Upper lobe of left lung (tissue), 5 donors: ENCODE measurements around a stretch of chr14.

GRCh38 chr14:60515309-60516041, 6.5 kb downstream of the SIX6 start:
- PRO-cap, 2 experiments = no peak in any of the 2 experiments
- RAMPAGE, long total RNA, 4 experiments = no peak in any of the 4 experiments

DNA sequence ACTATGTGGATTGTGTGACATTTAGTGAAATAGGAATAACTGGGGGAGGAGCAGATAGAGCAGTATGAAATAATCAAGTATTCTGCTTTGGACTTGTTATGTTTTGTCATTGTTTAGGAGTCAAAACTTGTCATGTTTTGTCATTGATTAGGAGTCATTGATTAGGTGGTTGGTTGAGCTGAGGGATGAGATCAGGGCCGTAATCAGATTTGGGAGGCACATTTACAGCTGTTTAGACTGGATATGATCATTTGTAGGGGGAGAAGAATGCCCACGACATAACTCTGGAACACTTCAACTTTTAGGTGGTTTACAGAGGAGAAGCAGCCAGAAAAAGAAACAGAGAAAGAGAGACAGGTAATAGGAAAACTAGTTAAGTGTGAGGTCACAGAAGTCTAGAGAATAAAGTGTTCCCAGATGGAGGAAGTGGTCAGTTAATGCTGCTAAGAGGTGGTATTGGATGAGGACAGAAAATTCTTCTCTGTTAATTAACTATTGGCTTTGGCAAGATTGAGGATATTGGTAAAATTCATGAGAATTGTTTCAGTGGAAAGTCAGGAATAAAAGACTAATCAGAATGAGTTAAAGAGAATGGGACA, 40.3 kb downstream of the MNAT1 start:
- PRO-cap, 2 experiments = no peak in any of the 2 experiments
- RAMPAGE, long total RNA, 4 experiments = no peak in any of the 4 experiments

- PRO-cap, 2 experiments = no peak in any of the 2 experiments
- RAMPAGE, long total RNA, 4 experiments = start-site peak on the plus strand in 1 of 4 experiments, at chr14:60776029-60776063 at its widest, 5 reads per replicate
These were observed 41.2 kb downstream of the MNAT1 start for GRCh38 chr14:60775616-60776360.

GRCh38 chr14:60813027-60813615, 78.6 kb downstream of the MNAT1 start:
- PRO-cap, 2 experiments = no peak in any of the 2 experiments
- RAMPAGE, long total RNA, 4 experiments = no peak in any of the 4 experiments

GRCh38 chr14:60905832-60906532, 74.9 kb downstream of the TRMT5 start:
- PRO-cap, 2 experiments = no peak in any of the 2 experiments
- RAMPAGE, long total RNA, 4 experiments = start-site peak on the plus strand in 1 of 4 experiments, at chr14:60906080-60906411 at its widest, 5 to 6 reads per replicate

DNA sequence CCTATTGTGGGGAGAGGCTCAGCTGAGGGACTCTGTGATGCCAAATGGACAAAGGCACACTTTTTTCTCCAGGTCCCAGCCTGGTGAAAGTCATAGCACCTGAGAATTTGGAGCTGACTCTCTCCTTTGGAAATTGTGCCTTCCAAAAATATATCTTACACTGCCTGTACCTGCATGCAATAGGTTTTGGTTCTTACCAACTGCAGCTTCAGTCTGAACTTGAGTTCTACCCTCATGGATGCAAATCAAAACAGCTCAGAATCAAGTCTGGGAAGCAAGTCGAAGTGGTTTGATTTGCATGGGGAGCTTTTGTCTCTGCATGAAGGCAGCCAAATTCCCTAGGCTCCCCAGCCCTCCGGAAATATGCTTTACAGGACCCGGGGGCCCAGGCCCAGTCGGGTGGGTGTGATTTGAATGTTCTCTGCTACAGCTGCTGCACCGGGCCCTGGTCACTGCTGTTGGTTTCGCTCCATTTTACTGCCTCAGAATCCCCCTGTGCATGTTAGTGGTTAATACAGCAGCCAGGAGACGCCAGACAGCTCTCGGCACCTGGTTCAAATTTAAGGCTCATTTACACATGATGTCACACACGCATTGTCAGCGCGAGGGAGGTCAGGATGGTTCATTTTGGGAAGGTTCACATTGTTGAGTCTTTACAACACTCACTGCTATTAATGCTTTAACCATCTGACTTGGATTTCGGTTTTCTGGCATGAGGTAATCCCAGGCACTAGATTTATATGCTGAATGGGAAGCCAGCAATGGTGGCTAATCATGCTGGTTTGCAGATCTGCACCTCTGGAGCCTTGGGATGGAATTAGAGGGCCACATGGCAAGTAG, 99.5 kb downstream of the SLC38A6 start:
- PRO-cap, 2 experiments = no peak in any of the 2 experiments
- RAMPAGE, long total RNA, 4 experiments = no peak in any of the 4 experiments

DNA sequence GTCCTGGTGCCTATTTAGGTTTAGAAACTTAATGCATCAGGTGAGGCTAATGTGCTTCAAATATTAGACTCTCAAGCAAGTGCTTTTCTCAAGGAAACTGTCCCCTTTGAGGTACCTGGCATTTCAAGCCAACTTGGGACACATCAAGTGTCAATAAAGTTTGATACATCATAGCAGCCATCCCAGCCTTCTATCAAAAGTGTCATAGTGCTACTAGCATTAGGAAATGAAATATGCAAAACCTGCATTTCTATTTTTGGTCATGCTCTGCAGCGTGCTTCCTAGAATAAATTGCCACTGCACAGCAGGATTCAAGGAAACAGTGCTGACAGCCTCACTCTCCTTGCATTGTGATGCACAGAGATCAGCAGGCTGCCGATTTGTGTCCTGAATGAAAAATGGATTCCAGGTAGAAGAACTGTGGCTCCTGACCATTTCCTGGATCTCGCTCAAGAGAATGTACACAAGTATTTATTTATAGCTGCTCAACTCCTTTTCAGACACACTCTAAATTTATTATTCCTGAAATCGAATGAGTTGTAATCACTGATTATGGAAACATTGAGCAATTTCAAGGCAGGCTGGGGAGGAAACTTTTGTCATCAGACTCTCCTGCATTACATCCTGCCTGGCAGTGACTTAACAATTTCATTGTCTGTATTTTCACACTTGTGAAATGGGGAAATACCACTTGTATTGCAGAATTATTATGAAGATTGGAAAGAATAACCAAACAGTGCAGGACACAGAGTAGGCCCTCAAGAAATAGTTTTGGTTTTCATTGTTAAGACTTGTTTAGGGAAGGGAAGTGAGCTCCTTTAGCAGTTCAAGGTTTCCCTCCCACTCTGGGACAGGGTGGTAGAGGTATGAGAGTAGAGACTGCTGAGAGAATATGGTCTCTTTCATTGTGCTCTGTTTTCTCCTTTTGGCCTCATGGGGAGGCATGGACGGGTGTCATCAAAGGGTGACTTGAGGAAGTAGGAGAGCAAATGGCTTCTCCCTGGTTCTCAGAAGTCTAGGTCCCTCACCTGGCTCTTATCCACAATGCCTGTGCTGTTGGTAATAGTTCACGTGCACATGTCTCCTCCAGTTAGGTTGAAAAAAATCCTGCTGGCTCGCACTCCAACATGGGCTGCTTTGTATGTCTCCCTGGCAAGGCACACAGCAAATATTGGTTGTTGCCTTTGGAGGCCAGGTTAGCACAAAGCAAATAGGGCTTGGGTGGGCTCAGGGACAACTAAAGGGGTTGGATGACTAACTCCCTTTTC, 121.1 kb downstream of the SLC38A6 start:
- PRO-cap, 2 experiments = no peak in any of the 2 experiments
- RAMPAGE, long total RNA, 4 experiments = no peak in any of the 4 experiments

- PRO-cap, 2 experiments = no peak in any of the 2 experiments
- RAMPAGE, long total RNA, 4 experiments = no peak in any of the 4 experiments
These were observed 1.8 kb downstream of the TMEM30B start for GRCh38 chr14:61279280-61279865.

- PRO-cap, 2 experiments = no peak in any of the 2 experiments
- RAMPAGE, long total RNA, 4 experiments = no peak in any of the 4 experiments
These were observed 11.2 kb downstream of the PRKCH start for GRCh38 chr14:61332415-61333147.

- PRO-cap, 2 experiments = no peak in any of the 2 experiments
- RAMPAGE, long total RNA, 4 experiments = no peak in any of the 4 experiments
These were observed 16.4 kb downstream of the PRKCH start for GRCh38 chr14:61337719-61338311.

- PRO-cap, 2 experiments = no peak in any of the 2 experiments
- RAMPAGE, long total RNA, 4 experiments = no peak in any of the 4 experiments
These were observed 22.7 kb downstream of the PRKCH start for GRCh38 chr14:61343790-61344731.

DNA sequence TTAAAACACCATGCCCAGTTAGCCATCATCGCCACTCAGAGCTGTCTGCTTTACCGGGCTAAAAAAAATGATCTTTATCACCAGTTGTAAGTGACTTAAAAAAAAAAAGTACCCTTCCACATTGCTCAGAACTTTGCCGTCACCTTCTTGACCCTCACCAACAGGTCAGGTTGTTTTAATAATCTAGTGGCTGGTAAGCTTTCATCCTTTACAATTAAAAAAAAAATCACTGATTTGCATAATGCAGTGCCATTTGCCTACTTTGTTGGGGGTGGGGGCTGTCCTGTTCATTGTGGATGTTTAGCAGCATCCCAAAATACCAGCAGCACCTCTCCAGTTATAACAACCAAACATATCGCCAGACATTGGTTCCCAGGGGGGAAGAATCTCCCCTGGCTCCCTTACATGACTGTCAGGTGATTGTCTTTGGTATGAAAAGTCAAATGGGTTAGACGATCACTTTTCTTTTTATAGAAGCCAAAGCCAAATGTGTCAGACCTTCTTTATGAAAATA, 150.1 kb downstream of the PRKCH start:
- PRO-cap, 2 experiments = no peak in any of the 2 experiments
- RAMPAGE, long total RNA, 4 experiments = no peak in any of the 4 experiments

DNA sequence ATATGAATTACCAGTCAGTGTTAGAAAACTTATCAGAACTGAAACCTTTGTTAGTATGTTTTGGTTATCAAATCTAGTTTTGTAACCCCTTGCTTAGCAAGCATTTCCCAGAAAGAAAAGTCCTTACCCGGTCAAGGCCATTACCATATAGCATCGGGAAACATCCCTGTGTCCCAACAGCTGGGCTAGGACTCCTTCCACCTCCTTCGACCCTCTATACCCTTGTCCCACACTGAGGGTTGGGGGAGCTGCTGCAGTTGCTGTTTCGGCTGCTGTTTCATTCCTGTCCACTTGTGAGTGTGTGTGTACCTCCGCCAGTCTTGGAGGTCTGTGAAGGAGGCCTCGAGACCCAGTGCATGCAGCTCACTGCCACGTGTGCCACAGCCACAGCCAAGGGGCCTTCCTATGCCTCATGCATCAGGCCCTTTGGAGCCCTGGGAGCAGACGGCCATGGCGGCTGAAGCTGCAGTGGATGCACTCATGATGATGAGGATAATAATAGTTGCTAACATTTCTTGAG, 156.3 kb downstream of the PRKCH start:
- PRO-cap, 2 experiments = no peak in any of the 2 experiments
- RAMPAGE, long total RNA, 4 experiments = no peak in any of the 4 experiments

DNA sequence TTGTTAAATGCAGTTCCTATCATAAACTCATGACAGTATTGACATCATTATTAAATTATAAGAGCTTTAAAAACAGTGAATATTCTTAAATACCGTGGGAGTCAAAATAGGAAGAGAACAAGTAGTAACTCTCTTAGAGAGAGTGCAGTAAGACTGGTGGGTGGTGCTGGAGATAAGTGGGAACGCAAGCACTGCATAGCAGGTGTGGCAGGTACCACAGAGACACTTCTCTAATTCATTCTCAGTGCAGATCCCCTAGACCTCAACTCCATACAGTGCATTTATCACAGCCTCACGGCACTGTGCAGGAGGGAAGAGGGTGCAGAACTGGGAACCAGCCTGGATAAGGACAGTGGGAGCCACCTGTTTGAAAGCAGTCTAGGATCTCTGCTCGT, 165.6 kb downstream of the PRKCH start:
- PRO-cap, 2 experiments = no peak in any of the 2 experiments
- RAMPAGE, long total RNA, 4 experiments = no peak in any of the 4 experiments

GRCh38 chr14:61490018-61490393, 168.6 kb downstream of the PRKCH start:
- PRO-cap, 2 experiments = no peak in any of the 2 experiments
- RAMPAGE, long total RNA, 4 experiments = no peak in any of the 4 experiments

DNA sequence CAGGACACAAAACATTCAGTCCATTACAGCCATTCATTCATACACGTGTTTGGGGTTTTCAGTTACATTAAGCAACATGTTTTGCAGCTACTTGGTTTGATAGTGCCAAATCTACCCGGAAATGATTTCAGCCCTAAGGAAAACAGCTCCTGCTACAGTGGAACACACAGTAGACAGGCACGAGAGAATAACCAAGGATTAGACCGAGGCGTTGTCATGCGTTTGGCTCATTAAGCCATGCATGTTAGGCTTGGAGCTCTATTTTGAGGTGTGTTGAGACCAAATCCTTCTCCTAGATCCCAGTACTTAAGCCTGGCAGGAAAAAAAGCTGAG, 177.4 kb downstream of the PRKCH start:
- PRO-cap, 2 experiments = no peak in any of the 2 experiments
- RAMPAGE, long total RNA, 4 experiments = no peak in any of the 4 experiments

- PRO-cap, 2 experiments = no peak in any of the 2 experiments
- RAMPAGE, long total RNA, 4 experiments = start-site peak on the plus strand in 1 of 4 experiments, at chr14:61502726-61502879 at its widest, 28 reads per replicate
These were observed 180.8 kb downstream of the PRKCH start for GRCh38 chr14:61501784-61503040.

GRCh38 chr14:61525136-61526176, 169.9 kb upstream of the HIF1A start:
- PRO-cap, 2 experiments = peak in 1 of 2 experiments; most common plus-strand start chr14:61525549 (in 1); most common minus-strand start chr14:61525378 (in 1)
- RAMPAGE, long total RNA, 4 experiments = no peak in any of the 4 experiments

- PRO-cap, 2 experiments = no peak in any of the 2 experiments
- RAMPAGE, long total RNA, 4 experiments = no peak in any of the 4 experiments
These were observed 132.5 kb upstream of the HIF1A start for GRCh38 chr14:61562483-61563526.

DNA sequence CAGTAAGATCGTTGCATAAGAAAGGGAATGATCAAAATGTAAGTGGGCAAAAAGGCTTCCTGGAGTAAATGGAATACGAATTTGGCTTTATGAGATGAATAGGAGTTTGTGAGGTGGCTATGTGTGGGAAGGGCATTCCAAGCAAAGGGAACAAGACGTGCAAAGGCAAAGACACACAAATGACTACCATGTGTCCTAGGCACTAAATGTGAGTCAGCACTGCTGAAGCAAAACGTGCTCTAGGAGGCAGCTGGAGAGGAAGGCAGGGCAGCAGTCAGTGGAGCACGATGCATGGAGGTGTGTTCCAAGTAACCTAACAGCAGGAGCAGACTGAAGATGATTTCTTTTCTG, 53.0 kb upstream of the HIF1A start:
- PRO-cap, 2 experiments = no peak in any of the 2 experiments
- RAMPAGE, long total RNA, 4 experiments = no peak in any of the 4 experiments